Esophagus muscularis mucosa (tissue), 4 donors: Measurements from ENCODE around the genes ARL14, NMD3 and GOLIM4.

GRCh38 chr3:160425711-160426315 is 23.8 kb downstream of the TRIM59 start:
- PRO-cap: no peak
- RAMPAGE, long total RNA, 4 experiments: no peak in any of the 4 experiments

DNA sequence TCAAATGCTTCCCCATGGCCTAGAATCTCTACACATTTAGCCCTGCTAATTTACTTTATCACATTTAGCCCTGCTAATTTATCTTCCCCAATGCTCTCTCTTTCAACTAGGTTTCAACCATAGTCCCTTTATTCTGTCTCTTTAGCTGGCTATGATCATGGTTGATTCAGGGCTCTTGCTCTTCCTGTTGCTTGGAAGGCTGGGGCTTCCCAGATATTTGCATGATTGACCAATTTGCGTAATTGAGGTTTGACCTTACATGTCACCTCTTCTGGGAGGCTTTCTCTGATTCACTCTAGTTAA is 10.9 kb upstream of the ARL14 start:
- PRO-cap: no peak
- RAMPAGE, long total RNA, 4 experiments: no peak in any of the 4 experiments

DNA sequence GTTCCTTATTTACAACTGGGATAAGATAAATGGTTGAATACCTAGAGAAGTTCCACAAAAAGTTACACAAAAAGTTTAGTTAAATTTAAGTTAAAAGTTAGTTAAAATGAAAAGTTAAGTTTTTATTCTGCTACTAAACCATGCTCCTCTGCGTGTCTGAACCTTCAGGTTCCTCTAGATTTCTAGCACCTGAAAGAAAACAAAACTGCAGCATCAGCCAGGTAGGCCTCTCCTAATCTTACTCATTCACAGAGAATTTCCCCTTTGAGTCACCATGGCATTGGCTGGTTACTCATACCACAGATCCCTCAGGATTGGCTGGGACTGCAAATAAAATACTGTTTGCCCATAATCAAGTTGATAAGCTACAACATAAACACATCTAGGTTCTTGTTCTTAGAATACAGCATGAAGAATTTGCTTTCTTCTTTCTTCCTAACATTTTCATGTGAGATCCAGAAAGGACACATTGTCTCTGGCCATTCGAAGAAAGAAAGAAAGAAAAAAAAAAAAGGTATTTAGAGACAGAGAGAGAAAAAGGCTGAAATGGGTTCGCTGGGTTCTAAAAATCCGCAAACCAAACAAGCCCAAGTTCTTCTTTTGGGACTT is at the start of gene ARL14:
Gene ARL14, plus strand, starts transcription at position 360 of the 609 bp plus-strand sequence.
- PRO-cap: no peak
- RAMPAGE, long total RNA, 4 experiments: no peak in any of the 4 experiments

- PRO-cap: unidirectional peak, plus-strand start at chr3:160719266
- RAMPAGE, long total RNA, 4 experiments: no peak in any of the 4 experiments
Measured at GRCh38 chr3:160719057-160719454, 37.0 kb upstream of the PPM1L start.

GRCh38 chr3:160755304-160755741 is 708 bp upstream of the PPM1L start:
- PRO-cap: bidirectional peak, plus-strand start at chr3:160755606, minus-strand start at chr3:160755451
- RAMPAGE, long total RNA, 4 experiments: start-site peak on the plus strand in 2 of 4 experiments, at chr3:160755527-160755625 at its widest, 581 to 877 reads per replicate

- PRO-cap: no peak
- RAMPAGE, long total RNA, 4 experiments: no peak in any of the 4 experiments
Measured at GRCh38 chr3:160809414-160809768, 53.4 kb downstream of the PPM1L start.

- PRO-cap: no peak
- RAMPAGE, long total RNA, 4 experiments: no peak in any of the 4 experiments
Measured at GRCh38 chr3:160817509-160818153, 61.6 kb downstream of the PPM1L start.

- PRO-cap: unidirectional peak, plus-strand start at chr3:161217781
- RAMPAGE, long total RNA, 4 experiments: no peak in any of the 4 experiments
Measured at GRCh38 chr3:161217465-161218039, 3.6 kb upstream of the NMD3 start.

GRCh38 chr3:161220913-161221814 is at the start of gene NMD3:
Gene NMD3, plus strand, starts transcription at chr3:161221311.
- PRO-cap: bidirectional peak, plus-strand start at chr3:161221315, minus-strand start at chr3:161221207
- RAMPAGE, long total RNA, 4 experiments: start-site peak on the plus strand in 3 of 4 experiments, at chr3:161221308-161221320 at its widest, 98 to 223 reads per replicate

GRCh38 chr3:161429246-161429758 is 58.0 kb upstream of the SPTSSB start:
- PRO-cap: no peak
- RAMPAGE, long total RNA, 4 experiments: start-site peak on the minus strand in 4 of 4 experiments, at chr3:161429607-161429614 at its widest, 35 to 69 reads per replicate

GRCh38 chr3:161878379-161878579 is 381.7 kb downstream of the OTOL1 start:
- PRO-cap: unidirectional peak, plus-strand start at chr3:161878498
- RAMPAGE, long total RNA, 4 experiments: no peak in any of the 4 experiments

DNA sequence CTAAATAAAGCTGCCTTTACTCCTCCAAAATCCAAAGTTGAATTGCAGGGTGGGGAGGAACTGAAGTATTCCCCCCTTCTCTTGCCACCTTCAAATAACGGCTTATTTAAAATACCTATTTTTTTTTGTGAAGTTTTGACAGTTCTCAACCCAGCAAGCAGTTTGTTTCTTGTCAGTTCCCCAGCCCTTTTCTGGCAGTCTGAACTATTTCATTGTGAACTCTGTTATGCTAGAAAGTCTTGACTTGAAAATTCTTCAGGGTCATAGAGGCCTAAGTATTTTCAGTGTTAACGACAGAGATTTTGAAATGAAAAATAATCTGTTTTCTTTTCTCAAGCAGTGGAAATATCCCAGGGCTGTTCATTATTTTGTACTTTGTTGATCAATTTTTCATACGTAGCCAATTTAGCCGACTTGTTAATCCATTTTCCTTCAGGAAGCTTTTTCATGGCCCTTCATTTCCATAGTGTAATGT is 443.7 kb downstream of the OTOL1 start:
- PRO-cap: no peak
- RAMPAGE, long total RNA, 4 experiments: no peak in any of the 4 experiments

DNA sequence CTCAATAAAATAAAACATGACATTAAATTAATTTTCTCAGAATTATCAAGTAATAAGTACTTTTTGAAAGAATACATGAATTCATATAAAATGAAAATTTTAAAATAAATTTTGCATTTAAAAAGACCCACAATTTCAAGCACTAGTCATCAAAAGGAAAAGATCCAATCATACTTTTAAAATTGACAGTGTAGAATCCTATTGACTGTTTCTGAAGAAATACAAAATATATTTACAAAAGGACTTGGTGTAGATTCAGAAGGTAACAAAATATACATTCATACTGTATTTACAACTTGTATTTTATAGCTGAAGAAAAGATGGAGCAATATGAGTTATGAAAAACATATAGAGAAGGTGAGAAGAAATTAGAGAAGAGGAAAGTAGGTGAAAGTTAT is 3.6 kb downstream of the SI start:
- PRO-cap: no peak
- RAMPAGE, long total RNA, 4 experiments: no peak in any of the 4 experiments

DNA sequence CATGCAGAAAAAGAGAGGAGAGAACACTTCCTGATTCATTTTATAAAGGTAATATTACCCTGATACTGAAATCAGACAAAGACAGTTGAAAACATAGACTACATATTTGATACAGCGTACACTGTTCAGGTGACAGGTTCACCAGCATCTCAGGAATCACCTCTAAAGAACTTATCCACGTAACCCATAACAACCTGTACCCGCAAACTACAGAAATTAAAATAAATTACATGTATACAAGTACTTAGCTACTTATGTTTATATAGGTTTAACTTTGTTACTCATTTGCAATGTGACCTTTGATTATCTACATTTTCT is 47.5 kb downstream of the SLITRK3 start:
- PRO-cap: no peak
- RAMPAGE, long total RNA, 4 experiments: no peak in any of the 4 experiments

DNA sequence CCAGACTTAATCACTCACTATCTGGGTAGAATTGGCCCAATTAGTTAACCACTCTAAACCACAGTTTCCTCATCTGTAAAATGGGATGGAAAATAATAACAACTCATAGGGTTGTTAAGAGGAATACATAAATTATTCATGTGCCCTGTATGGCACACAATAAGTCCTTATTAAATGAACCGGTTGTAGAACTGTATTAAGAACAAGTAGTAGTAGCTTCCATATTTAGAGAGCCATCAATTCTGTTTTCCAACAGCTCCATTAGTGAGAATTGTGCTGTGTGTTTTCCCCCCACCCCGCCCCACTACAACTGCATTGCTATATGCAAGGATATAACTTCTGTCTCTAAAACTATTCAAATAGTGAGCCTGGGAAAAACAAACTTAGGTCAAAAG is 138.8 kb downstream of the SERPINI1 start:
- PRO-cap: no peak
- RAMPAGE, long total RNA, 4 experiments: no peak in any of the 4 experiments

DNA sequence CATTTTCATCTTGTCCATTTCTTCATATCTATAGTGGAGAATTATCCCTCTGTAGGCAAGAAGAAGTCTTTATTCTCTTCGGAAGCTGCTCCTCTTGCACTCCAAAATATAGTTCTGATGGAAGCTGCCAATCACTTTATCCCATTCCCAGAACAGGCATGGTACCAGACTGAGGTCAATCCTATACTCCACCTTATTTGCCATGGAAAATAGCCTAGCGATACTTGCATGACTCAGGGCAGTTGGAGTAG is 140.9 kb downstream of the SERPINI1 start:
- PRO-cap: no peak
- RAMPAGE, long total RNA, 4 experiments: no peak in any of the 4 experiments

- PRO-cap: no peak
- RAMPAGE, long total RNA, 4 experiments: no peak in any of the 4 experiments
Measured at GRCh38 chr3:168023398-168023710, 72.4 kb downstream of the GOLIM4 start.

DNA sequence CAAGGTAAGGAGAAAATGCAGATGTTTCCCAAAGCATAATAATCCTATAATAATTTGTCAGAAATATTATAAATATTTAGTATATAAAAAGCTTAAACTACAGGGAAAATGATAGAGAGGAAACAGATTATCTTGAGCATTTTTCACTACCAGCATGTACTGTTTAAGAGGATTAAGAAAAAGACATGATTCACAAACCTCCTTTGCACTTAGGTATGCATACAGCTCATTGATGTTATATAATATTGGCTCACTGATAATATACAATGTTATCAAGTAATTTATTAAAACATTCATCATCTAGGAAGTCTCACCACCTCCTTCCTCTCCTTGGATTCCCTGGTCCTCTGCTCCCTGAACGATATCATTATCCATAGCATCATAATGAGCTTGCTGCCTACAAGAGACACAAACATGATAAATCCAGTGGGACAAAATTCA is 66.8 kb downstream of the GOLIM4 start:
- PRO-cap: no peak
- RAMPAGE, long total RNA, 4 experiments: no peak in any of the 4 experiments

GRCh38 chr3:168095078-168095972 is at the start of gene GOLIM4:
Gene GOLIM4, minus strand, starts transcription at chr3:168095924.
- PRO-cap: bidirectional peak, plus-strand start at chr3:168095233, minus-strand start at chr3:168095107; bidirectional peak, plus-strand start at chr3:168095380, minus-strand start at chr3:168095390; bidirectional peak, plus-strand start at chr3:168096078, minus-strand start at chr3:168095900
- RAMPAGE, long total RNA, 4 experiments: start-site peak on the minus strand in 4 of 4 experiments, at chr3:168095894-168095957 at its widest, 48 to 215 reads per replicate

- PRO-cap: no peak
- RAMPAGE, long total RNA, 4 experiments: start-site peak on the minus strand in 1 of 4 experiments, at chr3:168096148-168096263 at its widest, 5 reads per replicate
Measured at GRCh38 chr3:168096177-168096253, 291 bp upstream of the GOLIM4 start.